Epithelial cell of prostate (primary cell): Measurements from ENCODE around the gene SSR3.

DNA sequence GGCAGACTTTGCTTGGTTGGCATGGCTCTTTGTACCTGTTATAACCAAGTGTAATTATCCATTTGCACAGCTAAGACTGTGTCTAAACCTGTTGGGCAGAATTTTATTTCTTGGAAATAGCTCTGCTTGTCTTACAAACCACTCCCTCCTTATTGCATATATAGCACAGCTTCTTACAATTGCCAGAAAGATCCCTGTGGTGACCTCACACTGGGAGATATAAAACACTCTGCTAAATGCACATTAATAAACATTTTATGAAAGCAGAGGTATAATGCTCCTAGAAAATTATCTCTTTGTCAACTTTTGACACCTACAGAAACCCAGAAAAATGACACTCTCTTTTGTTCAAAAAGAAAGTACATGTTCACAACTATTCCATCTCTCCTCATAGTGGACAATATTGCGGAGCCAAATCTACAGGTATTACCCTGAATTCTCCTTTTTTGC, 107.1 kb downstream of the P2RY1 start:
- RRBS: no CpG with 5 or more reads among the region's 1 CpG

DNA sequence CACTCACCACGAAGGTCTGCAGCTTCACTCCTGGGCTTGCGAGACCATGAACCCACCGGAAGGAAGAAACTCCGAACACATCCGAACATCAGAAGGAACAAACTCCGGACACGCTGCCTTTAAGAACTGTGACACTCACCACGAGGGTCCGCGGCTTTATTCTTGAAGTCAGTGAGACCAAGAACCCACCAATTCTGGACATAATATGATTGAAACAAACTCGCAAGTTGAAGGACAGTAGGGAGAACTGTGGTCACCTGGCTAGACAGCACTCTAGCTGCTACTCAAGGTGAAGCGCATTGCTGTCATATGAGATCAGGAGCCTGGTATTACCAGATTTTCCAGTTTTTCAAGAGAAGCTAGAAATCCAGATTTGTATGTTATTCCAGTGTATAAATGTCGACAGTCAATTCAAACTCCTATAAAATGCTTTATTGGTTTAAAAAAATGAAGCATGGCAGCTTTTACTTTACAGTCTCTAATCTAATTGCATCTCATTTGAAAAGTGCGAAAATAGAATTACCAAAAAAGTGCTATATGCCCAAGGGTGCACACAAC, 31.8 kb upstream of the ARHGEF26 start:
- RRBS: no CpG with 5 or more reads among the region's 14 CpGs

GRCh38 chr3:154135389-154136006, 14.3 kb downstream of the ARHGEF26 start:
- RRBS: no CpG with 5 or more reads among the region's 5 CpGs

- RRBS: no CpG with 5 or more reads among the region's 8 CpGs
Observed at GRCh38 chr3:155080697-155081403, 731 bp downstream of the MME start.

- RRBS: no CpG with 5 or more reads among the region's 11 CpGs
Observed at GRCh38 chr3:155512064-155512567, 218.6 kb upstream of the STRIT1 start.

DNA sequence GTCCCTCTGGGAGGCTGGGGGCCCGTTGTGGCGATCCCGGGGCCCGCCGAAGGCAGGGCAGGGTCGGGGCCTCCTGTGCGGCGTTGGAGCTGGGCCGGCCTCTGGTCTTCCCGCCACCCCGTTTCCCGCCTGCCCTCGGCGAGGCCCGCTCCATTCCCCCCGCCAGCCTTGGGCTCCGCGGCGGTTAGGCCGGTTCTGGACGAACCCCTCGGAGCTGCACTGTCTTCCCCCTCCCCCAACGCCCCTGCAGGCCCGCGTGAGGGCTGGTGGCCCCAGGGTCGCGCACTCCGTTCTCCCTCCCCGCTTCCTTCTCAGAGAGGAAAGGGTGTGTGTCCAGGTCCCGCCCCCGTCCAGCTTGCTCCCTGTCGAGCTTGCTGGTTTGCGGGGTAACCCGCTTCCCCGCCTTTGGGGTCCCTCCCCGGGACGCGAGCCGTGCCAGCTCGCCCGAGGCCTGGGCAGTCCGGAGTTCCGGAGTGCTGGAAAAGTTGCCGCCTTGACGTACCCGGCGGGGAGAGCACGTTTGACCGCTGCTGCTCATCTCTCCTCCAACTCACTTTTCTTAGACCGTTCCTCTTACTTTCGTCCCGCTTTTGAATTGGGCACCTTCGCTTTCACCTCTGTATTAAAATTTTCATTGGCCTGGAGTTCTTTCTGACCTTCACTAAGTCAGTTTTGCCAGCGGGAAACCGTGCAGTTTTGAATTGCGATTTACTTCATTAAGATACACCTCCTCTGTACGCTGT, 1.0 kb downstream of the GMPS start:
- RRBS: 1% methylated on average over 22 of the region's 57 CpGs

DNA sequence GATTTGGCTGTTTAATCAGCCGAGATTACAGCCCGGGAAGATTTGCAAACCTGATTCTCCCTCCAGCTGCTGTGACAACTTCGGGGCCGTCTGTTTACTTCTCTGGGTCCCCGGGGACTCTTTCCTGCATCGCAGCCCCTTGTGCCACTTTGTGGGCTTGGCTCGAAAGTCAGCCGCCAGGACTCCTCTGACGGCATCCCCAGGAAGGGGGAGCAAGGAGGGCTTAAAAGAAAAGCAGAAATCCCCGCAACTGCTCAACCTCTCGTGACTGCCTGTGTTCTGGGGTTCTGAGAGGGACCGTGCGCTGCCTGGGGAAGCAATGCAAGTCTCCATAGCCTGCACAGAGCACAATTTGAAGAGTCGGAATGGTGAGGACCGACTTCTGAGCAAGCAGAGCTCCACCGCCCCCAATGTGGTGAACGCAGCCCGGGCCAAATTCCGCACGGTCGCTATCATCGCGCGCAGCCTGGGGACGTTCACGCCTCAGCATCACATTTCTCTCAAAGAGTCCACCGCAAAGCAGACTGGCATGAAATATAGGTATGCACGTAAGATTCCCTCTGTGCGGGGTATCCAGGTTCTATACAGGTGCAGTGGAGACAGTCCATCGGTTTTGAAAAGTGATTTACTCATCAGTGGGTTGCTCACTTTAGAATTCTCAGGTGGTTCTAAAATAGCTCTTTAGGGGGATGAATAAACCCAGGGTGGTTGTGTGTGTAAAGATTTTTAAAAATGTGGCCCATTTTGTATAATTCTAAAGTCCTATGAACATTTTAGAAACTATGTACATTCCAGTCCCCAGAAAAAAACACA, 171.4 kb downstream of the KCNAB1 start:
- RRBS: 1% methylated on average over 5 of the region's 30 CpGs

DNA sequence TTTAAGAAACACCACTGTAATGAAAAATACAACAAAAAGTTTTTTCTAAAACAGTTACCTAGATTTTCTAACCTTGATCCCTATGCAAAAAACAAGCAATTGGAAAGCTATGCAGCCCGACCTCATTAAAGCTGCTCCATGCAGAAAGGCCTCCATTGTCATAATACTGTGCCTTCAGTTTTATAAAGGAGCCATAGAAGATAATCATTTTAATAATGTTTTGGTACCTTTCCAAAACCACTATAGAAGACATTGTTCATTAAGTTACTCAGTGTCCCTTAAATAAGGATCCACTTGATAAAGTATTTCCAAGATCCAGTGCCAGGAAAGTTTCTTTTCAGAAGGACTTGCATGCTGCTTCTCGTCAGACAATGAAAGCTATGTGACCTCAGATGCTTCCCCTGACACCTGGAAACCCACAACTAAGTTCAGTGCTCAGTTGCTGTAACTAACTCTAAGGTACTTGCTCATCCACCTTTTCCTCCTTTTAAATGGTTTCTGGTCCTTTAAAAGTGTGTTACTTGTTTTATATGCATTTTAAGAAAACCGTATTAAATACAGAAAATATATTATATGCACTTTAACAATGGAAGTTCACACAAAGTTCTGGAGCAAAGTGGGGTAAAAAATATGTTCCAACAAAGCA, 7.3 kb downstream of the SSR3 start:
- RRBS: no CpG with 5 or more reads among the region's 3 CpGs

GRCh38 chr3:156554551-156555525, at the start of gene SSR3:
SSR3 (minus strand) TSS chr3:156555117.
- RRBS: under 1% methylated on average over 17 of the region's 65 CpGs

- RRBS: no CpG with 5 or more reads among the region's 4 CpGs
Observed at GRCh38 chr3:156608428-156608977, 53.6 kb upstream of the SSR3 start.

GRCh38 chr3:156707705-156708248, 33.4 kb downstream of the TIPARP start:
- RRBS: no CpG with 5 or more reads among the region's 4 CpGs

GRCh38 chr3:156816049-156816630, 10.0 kb upstream of the LEKR1 start:
- RRBS: 27% methylated on average over 29 of the region's 59 CpGs

- RRBS: 1% methylated on average over 20 of the region's 42 CpGs
Observed at GRCh38 chr3:156826388-156827220, 451 bp downstream of the LEKR1 start.

DNA sequence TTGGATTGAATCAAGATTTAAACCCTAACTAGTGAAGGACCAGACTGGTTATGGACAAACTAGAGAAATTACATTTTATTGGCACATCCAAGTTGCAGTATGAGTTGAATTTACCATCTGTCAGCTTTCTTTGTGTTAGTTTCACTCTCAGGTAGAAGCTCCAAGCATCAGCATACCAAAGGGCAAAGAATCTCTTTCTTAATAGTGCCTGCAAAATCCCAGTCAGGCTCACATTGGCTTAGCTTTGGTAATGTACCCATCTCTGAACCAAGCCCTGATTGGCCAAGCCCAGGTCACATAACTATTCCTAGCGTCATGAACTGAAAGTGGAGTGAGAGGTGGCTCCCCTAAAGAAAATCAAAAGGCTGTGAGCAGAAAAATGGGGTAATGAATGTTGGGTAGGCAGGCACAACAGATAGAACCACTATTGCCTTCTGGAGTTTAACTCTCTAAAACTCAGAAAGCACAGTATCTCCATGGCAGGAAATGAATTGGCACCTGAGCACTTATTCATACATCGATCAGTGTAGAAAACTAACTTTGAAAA, 66.8 kb downstream of the CCNL1 start:
- RRBS: no CpG with 5 or more reads among the region's 2 CpGs

GRCh38 chr3:157125695-157126211, 34.2 kb downstream of the CCNL1 start:
- RRBS: no CpG with 5 or more reads among the region's 7 CpGs

DNA sequence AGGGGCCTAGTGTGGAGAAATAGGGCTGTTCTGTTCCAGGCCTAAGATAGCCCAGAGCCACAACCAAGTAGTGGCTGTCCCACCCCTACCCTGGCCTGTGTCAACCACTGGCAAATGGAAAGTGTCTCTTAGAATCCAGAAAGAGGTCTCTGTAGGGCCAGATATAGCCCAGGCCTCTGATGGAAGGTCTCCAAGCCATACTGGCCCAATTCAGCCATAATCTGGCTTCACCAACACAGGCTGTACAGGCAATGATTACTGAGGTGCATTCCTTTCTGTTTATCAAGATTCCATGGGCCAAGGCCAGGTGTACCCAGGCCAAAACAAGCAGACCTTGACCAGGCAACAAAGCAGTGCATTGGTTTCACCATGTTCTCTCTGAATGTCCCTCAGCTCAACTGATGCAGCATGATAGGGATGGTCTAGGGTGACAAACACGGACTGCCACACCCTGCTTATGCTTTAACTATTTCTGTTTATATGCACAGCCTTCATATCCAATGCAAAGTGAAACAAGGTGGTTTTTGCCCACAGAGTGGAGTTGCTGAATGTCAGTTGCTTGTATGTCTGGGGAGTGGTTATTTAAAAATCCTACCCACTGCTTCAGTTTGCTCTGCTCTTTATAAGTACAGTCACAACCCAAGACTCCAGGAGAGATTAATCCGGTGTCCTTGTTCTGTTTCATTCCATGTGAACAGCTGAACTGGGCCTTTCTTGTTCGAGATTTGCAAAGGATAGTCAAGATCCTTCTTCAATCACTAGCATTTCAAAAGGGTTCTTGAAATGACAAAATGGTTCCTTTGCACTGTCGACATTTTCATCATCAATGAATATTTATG, 25.2 kb downstream of the CCNL1 start:
- RRBS: no CpG with 5 or more reads among the region's 4 CpGs

DNA sequence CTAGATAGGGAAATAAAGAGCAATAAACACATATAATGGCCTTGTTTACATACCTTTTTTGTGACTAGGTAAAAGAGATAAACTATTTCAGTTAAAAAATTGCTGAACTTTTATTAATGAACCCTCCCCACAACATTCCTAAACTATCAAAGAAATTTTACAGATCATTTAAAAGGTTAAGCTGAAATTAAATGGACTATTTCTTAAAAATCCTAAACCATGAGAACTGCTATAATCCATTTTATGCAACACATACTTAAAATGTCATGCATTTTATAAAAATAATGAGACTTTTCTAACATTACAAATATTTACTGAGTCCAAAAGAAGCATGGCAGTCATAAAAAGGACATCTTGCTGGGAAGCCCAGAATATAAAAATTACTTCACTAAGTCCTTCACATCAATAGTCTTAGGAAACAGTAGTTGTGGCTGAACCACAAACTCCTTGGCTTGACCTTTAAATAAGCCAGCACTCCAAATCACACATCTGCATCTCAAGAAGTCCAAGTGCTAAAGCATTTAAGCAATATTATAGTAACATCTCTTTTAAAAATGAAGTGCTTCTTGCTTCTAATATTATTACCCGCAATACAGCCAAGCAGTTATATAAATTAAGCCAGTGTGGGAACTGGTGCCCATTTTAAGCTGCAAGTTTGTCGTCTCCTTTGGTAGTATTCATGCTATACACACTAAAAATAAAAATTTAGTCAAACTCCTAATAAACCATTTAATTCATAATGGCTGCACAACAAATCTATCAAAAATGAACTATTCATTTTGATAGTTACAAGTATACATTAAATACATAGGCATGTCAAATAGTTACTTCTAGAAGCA, 8.8 kb downstream of the CCNL1 start:
- RRBS: no CpG with 5 or more reads among the region's 2 CpGs

GRCh38 chr3:157153503-157154013, 6.4 kb downstream of the CCNL1 start:
- RRBS: no CpG with 5 or more reads among the region's 3 CpGs